ENCODE measurements around a stretch of chr20.

DNA sequence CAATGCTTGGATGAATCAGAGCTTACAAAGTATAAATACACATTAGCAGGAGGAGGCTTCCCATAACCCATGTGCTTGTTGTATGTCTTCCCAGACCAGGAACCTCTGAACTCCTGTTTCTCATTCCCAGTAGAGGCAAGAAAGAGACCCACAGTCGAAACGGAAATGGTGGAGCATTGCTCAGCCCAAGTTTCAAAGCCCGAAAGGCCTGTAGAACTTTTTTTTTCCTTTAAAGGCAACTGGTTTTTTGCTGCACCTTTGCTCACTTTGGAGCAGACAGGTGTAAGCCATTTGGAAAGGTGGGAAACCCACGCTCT is 38.6 kb downstream of the JAG1 start:
- RRBS, result no CpG with 5 or more reads among the region's 4 CpGs

DNA sequence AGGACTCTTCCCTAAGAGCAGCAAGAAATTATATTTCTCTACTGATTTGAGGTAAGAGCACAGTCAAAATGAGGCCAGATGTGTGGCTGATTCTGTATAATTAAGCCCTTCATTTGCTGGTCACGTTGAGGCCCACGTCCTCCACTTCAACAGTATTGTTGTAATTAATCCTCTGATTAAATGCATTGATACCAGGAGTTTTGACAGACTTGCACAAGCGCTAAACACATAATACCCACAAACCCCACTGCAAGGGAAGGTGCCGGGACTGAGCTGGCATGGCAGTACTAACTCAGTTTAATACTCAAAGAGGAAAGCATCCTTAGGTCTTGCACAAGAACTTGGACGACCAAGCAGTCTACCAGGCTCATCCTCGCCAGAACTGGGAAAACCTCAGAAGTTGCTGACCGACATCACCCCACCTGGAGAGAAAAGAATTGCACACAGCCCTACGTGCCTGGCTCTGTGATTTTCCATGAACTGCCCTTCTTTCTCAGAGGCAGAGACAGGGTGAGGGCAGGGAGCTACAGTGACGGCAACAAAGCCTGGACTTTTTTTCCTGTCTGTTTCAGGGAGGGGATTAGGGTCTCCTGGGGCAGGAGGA is 8.2 kb downstream of the JAG1 start:
- RRBS, result no CpG with 5 or more reads among the region's 9 CpGs

DNA sequence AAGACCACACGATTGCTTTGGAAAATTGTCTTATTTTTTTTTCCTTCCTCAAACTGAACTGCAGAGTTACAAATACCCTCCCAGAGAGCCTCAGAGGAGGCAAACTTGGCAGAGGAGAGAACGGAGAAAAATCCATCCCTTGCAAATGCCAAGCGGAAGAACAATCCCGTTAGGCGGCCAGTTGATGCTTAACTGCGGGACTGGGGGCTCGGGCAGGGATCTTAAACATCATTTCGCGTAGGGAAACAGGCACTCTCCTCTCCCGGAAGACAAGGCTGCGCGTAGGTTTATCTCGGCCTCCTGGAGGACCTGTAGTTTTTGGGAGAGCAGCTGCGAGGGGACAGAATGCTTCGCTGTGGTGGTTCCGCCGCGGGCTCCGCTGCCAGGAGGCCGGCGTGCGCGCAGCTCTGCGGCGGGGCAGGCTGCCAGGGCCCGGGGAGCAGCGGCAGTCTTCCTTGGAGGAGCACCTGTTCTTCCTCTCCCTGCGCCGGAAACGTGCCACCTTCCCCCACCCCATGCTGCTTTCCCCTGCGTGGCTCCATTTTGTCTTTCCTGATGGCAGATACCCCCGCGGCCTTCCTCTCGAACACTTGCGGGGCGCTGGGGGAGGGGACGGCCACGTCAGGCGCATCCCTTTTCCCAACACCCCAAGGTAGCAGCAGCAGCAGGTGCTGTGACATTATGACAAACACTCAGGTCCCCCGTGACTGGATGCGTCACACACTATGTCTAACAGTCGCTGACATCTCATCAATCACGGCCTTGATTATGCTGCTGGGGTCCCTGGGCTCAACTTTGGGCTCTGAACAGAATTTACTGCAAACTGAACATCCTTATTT is 230.8 kb upstream of the BTBD3 start:
- RRBS, result 4% methylated on average over 10 of the region's 43 CpGs

DNA sequence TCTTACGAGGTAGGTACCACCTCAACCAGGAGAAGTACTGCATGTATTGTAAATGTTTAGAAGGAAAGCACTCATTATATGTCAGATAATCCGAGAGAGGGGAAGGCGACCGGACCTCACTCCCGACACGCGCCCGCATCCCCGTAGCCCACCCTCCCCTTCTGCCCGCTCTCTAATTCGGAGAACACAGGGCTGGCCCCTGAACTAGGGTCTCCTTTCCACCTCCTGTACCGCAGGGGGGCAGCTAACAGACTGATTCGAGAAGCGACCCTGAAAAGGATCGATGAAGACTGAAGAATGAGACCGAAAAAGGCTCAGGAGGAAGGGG is 325 bp downstream of the ESF1 start:
- RRBS, result no CpG with 5 or more reads among the region's 16 CpGs

DNA sequence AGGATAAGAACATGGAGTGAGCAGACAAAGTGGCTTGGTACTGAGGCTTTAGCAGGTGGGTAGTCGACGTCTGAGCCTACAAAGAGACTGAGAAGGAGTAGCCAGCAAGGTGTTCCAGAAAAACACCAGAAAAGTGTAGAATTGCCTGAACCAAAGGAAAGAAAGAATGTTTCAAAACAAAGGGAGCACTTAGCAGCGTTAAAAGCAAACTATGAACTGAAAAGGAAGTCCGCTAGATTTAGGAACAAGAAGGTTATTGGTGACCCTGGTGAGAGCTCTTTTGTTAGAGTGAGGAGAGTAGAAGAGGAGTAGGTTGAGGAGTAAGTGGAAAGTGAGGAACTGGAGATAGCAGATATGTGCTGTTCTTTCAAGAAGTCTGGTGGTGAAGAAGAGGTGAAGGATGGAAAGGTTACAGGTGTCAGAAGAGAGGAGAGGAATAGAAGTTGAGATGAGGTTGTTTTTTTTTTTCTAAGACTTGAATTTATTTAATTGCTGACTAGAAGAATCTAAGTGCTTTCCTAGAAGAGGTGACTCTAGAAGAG is 25.4 kb downstream of the NDUFAF5 start:
- RRBS, result no CpG with 5 or more reads among the region's 4 CpGs

GRCh38 chr20:14712236-14712490 is 374.8 kb upstream of the FLRT3 start:
- RRBS, result no CpG with 5 or more reads among the region's 5 CpGs

- RRBS, result no CpG with 5 or more reads among the region's 9 CpGs
These were observed 289.3 kb downstream of the KIF16B start for GRCh38 chr20:16283785-16284546.

GRCh38 chr20:16450950-16451560 is 122.2 kb downstream of the KIF16B start:
- RRBS, result no CpG with 5 or more reads among the region's 10 CpGs

GRCh38 chr20:17557426-17558270 is 12.2 kb upstream of the DSTN start:
- RRBS, result no CpG with 5 or more reads among the region's 7 CpGs

DNA sequence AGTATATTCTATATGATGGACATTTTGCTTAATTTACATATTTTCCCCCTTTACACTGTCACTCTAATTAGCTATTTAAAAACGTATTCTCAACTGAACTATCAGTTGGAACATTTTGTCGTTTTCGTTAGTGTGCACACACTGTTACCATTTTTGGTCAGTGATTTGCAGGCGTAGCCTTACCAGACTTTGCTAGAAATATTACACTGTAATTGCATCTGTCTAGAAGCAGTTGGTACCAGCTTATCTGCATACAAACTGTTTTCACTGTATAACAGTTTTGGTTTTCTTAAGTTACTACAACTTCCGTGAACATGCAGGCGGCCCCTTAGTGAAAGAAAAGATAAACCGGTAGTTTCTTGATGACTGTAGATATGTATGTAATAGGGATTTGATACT is 1.2 kb downstream of the DSTN start:
- RRBS, result no CpG with 5 or more reads among the region's 7 CpGs

GRCh38 chr20:17608101-17608588 is 38.3 kb downstream of the DSTN start:
- RRBS, result no CpG with 5 or more reads among the region's 10 CpGs

- RRBS, result no CpG with 5 or more reads among the region's 15 CpGs
These were observed 41.6 kb downstream of the DSTN start for GRCh38 chr20:17611392-17611912.

DNA sequence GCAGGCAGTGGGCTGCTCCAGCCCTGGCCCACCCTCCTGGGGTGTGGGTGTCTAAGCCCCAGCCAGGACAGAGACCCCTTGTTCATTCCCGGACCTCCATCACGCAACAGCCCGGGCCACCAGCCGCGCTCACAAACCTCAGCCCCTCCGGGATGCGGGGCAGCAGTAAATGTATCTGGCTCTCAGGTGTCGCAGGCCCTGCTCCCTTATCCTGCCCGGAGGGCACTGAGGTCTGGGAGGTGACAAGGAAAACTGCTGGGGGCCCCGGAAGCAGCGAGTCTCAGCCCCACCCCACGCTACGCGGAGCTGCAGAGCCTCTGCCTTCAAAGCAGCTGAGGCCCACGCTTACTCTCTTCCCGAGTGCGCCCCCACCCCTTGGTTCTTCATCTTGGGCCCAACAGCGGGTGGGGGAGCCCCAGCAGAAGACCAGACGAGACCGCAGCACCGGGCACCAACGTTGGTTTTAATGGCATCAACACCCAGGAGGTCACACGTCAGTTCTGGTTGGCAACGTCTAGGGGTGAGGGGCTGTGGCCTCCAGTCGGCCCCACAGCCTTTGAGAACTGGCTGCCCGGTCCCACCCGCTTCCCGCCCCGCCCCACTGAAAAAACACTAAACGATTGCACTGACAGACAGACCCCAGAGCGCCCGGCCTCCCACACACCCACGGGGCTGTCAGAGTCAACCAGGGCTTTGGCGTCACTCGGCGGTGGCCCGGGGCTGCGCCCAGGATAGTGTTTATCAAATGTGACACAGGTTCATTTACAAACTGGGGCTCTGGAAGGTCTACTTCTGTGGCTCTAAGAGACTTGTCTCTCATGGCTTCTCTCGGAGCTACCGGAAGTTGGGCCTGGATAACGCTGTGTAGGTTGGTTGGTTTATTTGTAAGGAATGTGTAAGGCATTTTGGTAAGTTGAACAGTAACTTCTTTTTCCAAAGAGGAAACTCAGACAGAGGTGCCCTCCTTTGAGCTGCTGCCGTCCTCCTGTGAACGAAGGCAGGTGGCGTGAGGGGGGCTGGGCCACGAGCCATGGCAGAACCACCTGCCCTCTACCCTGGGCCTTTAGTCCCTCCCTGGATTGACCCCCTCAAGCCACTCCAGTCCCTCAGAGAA is 43.7 kb downstream of the DSTN start:
- RRBS, result 64% methylated on average over 19 of the region's 45 CpGs

DNA sequence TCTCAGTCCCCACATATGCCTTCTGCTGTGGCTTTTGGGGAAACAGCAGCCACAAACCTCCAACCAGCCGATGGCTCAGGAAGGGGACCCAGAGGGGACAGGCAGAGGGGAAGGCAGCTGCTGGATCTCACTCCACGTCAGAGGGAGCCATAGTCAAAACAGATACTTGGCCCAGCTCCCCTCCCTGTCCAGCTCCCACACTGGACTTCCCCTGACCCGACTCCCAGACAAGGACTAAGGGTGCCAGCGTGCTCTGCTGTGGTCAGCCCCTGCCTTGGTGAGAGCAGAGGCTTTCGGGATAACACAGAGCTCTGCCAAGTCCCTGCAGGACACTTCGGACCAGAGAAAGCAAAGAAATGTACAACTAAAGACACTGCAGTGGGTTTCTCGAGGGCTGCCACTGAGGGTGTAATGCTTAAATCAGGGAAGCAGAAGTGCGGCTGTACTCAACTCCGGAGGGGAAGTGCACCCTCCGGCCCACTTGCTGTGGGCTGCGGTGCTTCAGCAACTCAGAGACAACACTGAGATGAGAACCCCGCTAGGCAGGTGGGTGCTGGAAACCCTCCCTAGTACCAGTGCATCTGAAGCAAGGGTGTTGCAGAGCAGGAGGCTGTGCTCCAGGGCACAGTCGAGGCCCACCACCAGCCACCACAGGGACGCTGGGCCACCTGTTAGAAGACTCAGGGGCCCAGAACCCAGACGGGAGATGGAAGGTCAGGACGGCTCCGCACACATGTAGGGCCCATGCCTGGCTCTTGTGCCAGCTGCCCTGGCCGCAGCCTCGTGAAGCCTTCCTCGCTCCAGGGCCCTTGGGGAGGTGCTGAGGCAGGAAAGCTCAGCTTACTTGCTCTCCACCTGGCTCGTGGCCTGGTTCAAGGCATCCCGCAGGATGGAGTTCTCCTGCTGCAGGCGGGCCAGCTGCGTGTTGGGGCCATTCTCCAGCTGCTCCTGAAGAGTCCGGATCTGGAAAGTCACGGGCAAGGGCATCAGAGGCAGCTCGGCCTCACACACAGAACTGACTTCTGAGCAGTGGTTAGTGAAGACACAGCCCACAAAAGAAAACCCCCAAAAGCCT is 47.0 kb downstream of the RRBP1 start:
- RRBS, result no CpG with 5 or more reads among the region's 27 CpGs

DNA sequence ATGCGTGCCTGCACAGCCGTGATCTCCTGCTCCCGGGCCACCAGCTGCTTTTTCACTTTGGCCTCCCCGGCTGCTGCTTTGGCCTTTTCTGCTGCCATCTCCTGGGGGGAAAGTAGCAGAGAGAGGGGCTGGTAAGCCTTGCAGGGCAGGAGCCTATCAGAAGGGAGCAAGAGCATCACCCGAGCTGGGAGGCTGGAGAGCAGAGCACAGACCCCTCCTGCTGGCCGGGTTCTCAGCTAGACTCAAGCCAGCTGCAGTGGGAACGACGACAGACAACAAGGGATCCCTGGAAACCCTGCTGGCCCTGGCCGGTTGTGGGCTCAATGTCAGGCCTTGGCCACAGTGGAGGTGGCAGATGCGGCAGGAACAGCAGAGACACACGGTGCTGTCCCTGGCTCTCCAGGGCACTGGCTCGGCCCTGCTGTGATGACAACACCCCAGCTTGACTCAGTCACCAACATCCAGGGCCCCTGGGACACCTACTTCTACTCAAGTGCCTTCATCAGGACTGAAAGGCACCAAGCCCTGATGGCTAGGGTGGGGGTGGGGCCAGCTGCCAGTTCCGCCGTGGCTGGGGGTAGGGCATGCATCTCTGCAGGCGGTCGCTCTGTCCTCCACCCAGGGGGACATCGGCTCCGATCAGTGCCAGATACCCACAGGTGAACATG is 45.3 kb downstream of the RRBP1 start:
- RRBS, result 63% methylated on average over 5 of the region's 18 CpGs

DNA sequence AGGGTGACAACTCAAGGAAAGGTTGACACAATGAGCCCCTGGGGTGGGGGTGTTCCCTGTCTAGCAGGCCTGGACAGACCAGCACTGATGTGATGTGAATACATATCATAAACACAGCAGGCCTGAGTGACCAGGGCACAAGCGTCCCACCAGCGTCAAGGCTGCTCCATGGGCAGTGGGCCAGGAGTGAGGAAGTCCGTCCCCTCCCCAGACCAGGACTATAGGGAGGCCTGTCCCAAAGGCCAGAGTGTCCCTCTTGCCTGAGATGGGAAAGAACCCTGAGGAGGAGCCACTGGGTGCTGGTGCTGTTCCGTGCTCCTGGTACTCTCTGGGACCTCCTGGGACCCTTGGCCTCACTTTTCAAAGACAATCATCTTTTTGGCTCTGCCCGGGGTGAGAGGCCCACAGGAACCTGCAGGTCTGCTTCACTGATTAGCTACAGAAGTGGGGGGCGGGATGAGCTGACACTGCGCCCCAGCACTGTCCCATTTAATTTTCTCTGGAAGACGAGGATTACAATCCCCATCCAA is 44.6 kb downstream of the RRBP1 start:
- RRBS, result no CpG with 5 or more reads among the region's 8 CpGs

GRCh38 chr20:17661144-17661700 is 20.8 kb downstream of the RRBP1 start:
- RRBS, result no CpG with 5 or more reads among the region's 5 CpGs

- RRBS, result no CpG with 5 or more reads among the region's 9 CpGs
These were observed 7.2 kb downstream of the RRBP1 start for GRCh38 chr20:17674648-17675518.

- RRBS, result no CpG with 5 or more reads among the region's 21 CpGs
These were observed 98.4 kb downstream of the SNX5 start for GRCh38 chr20:17870008-17870701.